ENCODE measurements around a stretch of chr1.

DNA sequence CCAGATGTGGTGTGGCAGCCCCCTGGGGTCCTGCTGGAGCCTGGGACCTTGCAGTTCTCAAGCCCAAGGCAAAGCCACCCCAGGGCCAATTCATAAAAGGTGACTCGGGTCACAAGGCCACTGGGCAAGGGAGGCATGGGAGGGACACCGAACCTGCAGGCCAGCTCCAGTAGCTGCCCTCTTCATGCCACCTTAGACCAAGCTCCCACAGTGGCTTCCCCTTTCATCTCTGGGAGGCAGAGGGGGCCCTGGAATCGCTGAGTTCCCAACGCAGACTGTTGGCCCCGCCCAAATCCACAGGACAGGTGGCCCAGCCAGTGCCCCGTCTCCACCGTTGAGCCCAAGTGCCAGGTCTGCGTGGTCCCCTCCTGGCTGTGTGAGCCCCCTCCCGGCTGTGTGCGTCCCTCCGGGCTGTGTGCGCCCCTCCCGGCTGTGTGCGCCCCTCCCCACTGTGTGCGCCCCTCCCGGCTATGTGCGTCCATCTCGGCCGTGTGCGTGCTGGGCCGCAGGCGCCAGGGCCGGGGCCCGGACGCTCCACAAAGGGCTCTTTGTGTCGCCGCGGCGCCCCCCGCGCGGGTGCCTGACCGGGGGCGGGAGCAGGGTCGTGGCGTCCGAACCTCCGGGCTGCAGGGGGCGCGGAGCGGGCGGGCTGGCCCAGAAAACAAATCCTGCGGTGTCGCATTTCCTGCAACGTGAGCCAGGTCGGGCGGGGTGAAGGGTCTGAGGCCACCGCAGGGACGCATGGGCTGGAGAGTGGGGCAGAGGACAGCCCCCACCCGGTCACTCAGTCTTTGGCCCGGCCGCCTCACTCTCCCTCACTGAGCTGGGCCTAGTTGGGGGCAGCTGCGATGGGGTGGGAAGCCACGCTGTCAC is 19.0 kb downstream of the TNFRSF25 start:
- RRBS = 47% methylated on average over 26 of the region's 54 CpGs

DNA sequence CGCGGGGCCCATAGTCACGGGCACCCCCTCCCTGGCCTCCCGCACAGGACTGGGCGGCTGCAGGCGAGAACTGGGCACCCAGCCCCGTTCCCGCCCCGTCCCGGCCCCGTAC is 6.4 kb downstream of the PLEKHG5 start:
- RRBS = 57% methylated on average over 2 of the region's 11 CpGs

- RRBS = no CpG with 5 or more reads among the region's 6 CpGs
These were observed 25.4 kb downstream of the NOL9 start for GRCh38 chr1:6528947-6529327.

DNA sequence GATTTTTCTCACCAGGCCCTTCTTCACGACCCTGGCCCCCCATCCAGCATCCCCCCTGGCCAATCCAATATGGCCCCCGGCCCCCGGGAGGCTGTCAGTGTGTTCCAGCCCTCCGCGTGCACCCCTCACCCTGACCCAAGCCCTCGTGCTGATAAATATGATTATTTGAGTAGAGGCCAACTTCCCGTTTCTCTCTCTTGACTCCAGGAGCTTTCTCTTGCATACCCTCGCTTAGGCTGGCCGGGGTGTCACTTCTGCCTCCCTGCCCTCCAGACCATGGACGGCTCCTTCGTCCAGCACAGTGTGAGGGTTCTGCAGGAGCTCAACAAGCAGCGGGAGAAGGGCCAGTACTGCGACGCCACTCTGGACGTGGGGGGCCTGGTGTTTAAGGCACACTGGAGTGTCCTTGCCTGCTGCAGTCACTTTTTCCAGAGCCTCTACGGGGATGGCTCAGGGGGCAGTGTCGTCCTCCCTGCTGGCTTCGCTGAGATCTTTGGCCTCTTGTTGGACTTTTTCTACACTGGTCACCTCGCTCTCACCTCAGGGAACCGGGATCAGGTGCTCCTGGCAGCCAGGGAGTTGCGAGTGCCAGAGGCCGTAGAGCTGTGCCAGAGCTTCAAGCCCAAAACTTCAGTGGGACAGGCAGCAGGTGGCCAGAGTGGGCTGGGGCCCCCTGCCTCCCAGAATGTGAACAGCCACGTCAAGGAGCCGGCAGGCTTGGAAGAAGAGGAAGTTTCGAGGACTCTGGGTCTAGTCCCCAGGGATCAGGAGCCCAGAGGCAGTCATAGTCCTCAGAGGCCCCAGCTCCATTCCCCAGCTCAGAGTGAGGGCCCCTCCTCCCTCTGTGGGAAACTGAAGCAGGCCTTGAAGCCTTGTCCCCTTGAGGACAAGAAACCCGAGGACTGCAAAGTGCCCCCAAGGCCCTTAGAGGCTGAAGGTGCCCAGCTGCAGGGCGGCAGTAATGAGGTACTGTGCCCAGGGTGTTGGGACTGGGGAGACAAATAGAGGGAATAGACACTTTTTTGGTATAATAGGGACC is 859 bp downstream of the ZBTB48 start:
- RRBS = no CpG with 5 or more reads among the region's 27 CpGs

- RRBS = no CpG with 5 or more reads among the region's 26 CpGs
These were observed 4.7 kb downstream of the ZBTB48 start for GRCh38 chr1:6584108-6585341.

GRCh38 chr1:6586755-6587261 is 7.0 kb downstream of the ZBTB48 start:
- RRBS = no CpG with 5 or more reads among the region's 3 CpGs

- RRBS = 2% methylated on average over 28 of the region's 35 CpGs
These were observed 192 bp upstream of the KLHL21 start for GRCh38 chr1:6602947-6603175.

- RRBS = no CpG with 5 or more reads among the region's 1 CpG
These were observed 15.2 kb downstream of the DNAJC11 start for GRCh38 chr1:6686303-6686869.

GRCh38 chr1:7500584-7500971 is 270.5 kb upstream of the VAMP3 start:
- RRBS = no CpG with 5 or more reads among the region's 13 CpGs

GRCh38 chr1:7645570-7645894 is 125.6 kb upstream of the VAMP3 start:
- RRBS = no CpG with 5 or more reads among the region's 12 CpGs

DNA sequence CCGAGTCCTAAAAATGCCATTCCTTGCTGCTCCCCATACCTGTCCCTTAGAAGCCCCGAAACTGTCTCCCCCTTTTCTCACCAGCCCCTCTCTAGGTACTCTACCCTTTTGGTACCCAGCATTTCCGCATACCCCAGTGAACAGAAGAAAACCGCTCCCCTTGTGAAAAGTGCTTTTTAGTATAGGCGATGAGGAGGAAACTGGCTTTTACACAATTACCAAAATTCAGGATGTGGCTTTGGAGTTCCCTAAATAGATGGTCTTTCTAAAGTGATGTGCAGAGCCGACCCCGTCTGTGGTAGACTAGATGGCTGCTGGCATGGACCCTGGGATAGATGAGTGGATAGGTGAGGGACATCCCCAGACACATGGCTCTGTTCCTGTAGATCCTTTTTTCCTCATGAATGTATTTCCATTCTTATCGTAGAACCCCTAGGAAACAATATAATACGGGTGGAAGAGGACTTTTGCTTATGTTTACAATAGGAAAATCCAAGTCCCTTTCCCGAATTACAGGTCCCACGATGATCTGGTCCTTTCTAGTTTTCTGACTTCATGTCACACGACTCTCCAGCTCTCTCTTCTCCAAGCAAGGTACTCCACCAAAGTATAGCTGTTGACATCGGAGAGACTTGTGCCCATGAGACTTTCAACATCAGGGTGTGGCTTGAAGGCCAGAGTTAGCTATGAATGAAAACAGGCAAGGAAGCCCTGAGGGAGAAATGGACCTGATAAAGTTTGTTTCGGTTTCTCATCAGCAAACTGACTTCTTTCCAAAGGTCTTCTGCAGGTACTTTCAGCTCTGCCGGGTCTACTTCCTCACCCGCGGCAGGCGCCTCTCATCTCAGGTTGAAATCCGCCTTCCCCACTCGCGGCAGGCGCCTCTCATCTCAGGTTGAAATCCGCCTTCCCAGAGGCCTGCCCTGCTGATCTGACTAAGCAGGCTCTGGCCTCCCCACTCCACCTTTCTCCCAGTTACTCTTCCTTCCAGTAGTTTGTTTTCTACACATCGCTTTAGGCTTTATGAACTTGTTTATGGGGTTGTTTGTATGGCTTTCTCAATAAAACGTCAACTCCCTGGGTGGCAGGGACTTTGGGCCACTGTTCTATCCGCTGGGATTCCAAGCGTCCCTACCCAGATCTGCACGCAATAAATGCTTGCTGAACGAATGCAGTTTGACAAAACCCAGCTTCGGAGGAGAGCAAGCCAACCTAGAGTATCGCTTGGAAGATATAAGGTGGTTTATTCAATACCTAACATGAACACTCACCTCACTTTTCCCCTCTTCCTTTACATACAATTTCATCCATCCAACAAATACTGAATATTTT is 2.1 kb upstream of the PER3 start:
- RRBS = no CpG with 5 or more reads among the region's 31 CpGs

DNA sequence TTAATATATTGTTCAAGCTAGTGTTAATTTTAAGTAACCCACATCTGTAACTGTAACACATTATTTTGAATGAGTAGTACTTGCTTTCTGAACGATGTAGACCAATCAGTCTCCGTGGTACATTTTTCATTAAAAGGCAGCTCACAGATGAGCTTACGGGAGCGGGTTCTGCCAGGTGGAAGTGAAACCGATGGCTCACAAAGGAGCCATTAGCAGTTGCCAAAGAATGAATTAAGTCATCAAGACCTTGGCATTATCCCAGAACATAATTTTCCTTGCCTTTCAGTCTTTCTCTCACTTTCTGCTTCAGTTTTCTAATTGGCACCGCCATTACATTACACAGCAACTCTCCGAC is 33.5 kb upstream of the UTS2 start:
- RRBS = no CpG with 5 or more reads among the region's 7 CpGs

DNA sequence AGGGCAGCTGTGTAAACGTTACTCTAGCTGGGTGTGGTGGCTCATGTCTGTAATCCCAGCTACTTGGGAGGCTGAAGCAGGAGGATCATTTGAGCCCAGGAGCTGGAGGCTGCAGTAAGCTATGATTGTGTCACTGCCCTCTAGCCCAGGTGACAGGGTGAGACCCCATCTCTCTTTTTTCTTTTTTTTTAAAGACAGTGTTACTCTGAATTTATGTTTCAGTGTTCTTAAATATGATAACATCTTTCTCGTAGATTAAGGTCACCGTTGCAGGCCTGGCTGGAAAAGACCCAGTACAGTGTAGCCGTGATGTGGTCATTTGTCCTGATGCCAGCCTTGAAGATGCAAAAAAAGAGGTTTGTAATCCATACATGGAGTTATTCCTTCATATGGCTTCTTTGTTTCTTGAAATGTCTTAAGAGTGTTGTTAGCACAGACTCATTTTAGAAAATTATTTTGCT is 3.6 kb downstream of the PARK7 start:
- RRBS = no CpG with 5 or more reads among the region's 4 CpGs

- RRBS = no CpG with 5 or more reads among the region's 10 CpGs
These were observed 11.1 kb downstream of the ERRFI1 start for GRCh38 chr1:8014938-8015557.

- RRBS = no CpG with 5 or more reads among the region's 2 CpGs
These were observed 10.3 kb downstream of the ERRFI1 start for GRCh38 chr1:8015731-8016278.

GRCh38 chr1:8021323-8022398 is 4.4 kb downstream of the ERRFI1 start:
- RRBS = no CpG with 5 or more reads among the region's 13 CpGs

- RRBS = no CpG with 5 or more reads among the region's 15 CpGs
These were observed 67.4 kb upstream of the ERRFI1 start for GRCh38 chr1:8093261-8094146.

DNA sequence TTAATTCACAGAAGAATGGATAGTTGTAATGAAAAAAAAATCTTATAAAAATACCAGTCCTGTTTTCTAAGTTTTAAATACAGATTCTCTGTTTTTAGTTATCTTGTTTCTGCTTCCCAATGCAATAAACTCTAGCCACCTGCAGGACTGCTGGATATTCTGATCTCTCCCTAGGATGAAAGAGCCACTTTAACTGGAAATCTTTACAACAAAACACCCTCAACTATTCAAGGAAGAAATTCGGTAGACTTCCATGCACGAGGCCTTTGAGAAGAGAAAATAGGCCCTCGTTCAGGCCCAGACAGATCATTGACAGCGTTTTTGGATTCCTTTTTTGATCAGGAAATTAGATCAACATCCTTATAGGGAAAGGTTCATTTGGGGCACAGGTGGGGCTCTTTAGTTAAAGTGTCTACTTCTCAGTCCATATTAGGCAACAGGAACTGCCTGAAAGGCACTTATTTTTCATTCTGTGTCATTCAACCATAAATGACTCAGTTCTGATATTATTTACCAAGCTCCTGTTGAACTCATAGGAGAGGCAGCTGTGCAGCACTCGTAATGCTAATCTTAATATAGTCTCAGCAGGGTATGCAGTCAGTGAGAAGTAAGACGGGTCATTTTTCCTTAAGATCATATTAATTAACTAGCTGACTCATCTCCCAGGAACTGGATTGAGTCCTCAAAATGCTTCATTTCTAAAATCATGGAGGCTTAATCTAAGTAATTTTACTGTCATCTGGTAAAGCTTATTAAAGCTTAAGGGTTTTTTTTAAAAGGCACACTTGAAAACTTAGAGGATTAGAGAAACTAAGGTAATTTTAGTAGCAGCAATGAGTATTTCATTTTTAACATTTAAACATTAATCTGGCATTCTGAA is 71.2 kb upstream of the ERRFI1 start:
- RRBS = no CpG with 5 or more reads among the region's 6 CpGs

GRCh38 chr1:8116918-8117346 is 90.8 kb upstream of the ERRFI1 start:
- RRBS = no CpG with 5 or more reads among the region's 8 CpGs

DNA sequence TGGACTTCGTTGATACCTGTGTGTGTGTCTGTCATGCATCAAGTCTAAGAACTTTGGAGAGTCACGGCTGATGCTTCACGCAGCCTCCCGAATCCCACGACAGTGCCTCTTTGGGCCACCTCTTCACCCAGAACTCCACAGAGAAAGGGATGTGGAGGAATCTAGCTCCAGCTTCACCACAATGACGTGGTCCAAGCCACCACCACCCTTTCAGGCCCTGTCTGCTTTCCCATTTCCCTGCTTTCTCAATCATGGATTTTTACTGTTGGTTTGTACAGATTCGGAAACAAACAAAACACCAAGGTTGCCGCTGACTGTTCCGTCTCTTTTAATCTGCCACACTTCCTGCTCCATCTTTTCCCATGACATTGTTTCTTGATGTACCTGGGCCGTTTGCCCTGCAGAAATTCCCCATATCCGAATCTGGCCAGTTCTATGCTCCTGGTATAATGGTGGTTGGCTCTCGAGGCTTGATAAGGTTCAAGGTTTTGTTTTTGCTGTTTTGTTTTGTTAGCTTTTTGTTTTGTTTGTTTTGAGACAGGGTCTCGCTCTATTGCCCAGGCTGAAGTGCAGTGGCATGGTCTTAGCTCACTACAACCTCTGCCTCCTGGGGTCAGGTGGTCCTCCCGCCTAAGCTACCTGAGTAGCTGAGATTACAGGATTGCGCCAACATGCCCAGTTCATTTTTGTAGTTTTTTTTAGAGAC is 108.9 kb upstream of the ERRFI1 start:
- RRBS = no CpG with 5 or more reads among the region's 15 CpGs

Measured in NB4 (cell line).